Upper lobe of left lung (tissue), 5 donors: Measurements from ENCODE around the genes NFS1 and MYL9.

DNA sequence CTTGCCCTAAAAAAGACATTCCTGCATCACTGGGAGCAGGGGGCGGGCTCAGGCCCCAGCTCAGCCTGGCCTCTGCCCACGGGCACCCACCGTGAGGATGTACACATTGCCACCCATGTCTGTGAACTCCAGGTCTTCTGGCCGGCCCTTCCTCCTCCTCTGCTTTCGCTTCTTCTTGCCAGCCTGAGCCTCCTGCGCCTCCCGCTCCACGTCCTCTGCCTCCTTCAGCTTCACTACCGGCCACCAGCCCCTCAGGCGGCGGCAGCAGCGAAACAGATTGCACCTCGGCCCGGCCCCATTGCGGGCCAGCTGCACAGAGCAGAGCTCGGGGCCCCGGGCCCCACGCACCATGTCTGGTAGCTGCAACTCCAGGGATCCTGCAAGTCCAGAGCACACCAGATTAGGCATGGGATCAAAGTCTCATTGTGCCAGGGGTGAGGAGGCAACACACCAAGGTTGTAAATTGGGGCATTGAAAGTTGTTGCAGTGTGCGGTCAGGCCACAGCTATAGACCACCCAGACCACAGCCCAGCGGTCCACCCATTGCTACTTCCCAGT, 17.5 kb downstream of the ERGIC3 start:
- PRO-cap, 2 experiments: no peak in any of the 2 experiments
- RAMPAGE, long total RNA, 4 experiments: start-site peak on the minus strand in 1 of 4 experiments, centred at position 342 of the sequence, 13 reads per replicate

DNA sequence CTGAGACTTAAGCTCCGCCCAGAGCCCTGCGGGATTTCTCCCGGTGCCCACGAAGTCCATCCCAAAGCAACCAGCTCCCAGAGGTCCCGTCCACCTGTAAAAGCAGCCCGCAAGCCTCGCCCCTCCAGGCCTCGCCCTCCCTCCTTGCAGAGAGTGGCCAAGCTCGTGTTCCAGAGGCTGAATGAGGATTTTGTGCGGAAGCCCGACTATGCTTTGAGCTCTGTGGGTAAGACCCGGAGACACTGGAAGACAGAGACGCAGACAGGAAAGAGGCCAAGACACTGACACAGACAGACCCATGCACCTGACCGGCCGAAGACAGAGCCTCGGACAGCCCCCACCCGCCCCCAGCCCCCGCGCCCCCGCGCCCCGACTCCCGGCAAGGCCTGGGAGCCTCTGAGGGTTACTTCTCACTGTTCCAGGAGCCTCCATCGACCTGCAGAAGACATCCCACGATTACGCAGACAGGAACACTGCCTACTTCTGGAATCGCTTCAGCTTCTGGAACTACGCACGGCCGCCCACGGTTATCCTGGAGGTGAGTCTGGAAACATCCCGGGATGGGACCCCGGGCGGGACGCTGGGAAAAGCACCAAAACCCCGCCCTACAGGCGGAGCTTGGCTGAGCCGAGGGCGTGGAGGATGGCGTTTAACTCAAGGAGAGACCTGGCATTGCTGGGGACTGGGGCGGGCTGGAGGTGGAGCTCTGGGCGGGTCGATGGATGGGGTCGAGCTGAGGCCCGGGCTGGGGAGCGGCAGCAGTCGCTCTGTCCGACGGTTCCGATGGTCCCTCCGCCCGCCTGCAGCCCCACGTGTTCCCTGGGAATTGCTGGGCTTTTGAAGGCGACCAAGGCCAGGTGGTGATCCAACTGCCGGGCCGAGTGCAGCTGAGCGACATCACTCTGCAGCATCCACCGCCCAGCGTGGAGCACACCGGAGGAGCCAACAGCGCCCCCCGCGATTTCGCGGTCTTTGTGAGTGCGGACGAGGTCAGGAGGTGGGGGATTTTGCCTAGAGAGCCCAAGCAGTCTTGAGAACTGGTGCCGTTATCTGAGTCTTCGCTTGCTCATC, 3.5 kb downstream of the SPAG4 start:
- PRO-cap, 2 experiments: peak in 1 of 2 experiments; most common plus-strand start position 736 of the sequence (in 1); most common minus-strand start position 546 of the sequence (in 1)
- RAMPAGE, long total RNA, 4 experiments: start-site peak on the plus strand in 1 of 4 experiments, centred at position 776 of the sequence, 15 reads per replicate

DNA sequence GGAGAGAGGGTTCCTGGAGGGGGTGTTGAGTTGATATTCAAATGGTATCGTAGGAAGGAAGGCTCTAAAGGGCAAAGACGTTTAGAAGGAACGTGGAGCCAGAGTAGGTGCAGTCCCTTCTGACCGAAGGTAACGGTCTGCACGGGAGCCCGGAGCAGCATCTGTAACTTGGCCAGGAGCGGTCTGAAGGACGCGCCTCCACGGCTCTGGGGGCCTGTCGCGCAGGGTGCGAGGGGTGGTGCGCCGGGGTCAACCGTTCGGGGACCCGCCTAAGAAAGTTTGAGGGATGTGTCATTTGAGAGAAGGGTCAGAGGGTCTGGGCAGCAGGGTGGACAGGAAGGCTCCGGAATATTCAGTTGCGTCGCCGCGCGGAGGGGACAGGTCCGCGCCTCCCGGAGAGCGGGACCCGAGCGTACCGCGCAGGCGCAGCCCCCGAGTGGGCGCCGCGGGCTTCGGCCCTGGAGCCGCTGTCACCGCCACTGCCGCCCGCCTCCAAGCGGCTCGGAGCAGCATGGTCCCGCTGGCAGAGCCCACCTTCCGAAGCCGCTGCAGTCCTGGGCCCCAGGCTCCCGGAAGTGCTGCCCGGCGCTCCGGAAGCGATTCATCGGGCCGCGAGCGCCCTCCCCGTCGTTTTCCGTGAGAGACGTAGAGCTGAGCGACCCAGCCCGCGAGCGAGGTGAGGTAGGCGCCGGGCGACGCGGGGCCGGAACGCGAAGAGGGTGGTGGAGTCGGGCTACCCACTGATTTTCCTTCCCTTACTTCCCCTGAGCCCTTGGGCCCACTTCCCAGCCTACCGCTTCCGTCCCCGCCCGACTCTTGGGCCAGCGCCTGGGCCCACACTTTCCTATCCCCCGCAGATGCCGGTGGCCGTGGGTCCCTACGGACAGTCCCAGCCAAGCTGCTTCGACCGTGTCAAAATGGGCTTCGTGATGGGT, at the start of gene NFS1:
Gene NFS1, minus strand, starts transcription at position 577 of the 935 bp plus-strand sequence.
- PRO-cap, 2 experiments: peak in 2 of 2 experiments; most common plus-strand start position 648 of the sequence (in 1); most common minus-strand start position 577 of the sequence (in 2)
- RAMPAGE, long total RNA, 4 experiments: start-site peak on the plus strand in 4 of 4 experiments, centred at positions 643 to 650 of the sequence, 342 to 1,689 reads per replicate; start-site peak on the minus strand in 2 of 4 experiments, centred at positions 527 to 572 of the sequence, 44 to 73 reads per replicate

GRCh38 chr20:35712842-35713226, 13.6 kb downstream of the ROMO1 start:
- PRO-cap, 2 experiments: no peak in any of the 2 experiments
- RAMPAGE, long total RNA, 4 experiments: no peak in any of the 4 experiments

- PRO-cap, 2 experiments: peak in 2 of 2 experiments; most common minus-strand start chr20:35743346 (in 1)
- RAMPAGE, long total RNA, 4 experiments: no peak in any of the 4 experiments
These were observed 937 bp upstream of the RBM39 start for GRCh38 chr20:35742738-35743656.

GRCh38 chr20:36086576-36087212, 67.8 kb upstream of the EPB41L1 start:
- PRO-cap, 2 experiments: no peak in any of the 2 experiments
- RAMPAGE, long total RNA, 4 experiments: no peak in any of the 4 experiments

DNA sequence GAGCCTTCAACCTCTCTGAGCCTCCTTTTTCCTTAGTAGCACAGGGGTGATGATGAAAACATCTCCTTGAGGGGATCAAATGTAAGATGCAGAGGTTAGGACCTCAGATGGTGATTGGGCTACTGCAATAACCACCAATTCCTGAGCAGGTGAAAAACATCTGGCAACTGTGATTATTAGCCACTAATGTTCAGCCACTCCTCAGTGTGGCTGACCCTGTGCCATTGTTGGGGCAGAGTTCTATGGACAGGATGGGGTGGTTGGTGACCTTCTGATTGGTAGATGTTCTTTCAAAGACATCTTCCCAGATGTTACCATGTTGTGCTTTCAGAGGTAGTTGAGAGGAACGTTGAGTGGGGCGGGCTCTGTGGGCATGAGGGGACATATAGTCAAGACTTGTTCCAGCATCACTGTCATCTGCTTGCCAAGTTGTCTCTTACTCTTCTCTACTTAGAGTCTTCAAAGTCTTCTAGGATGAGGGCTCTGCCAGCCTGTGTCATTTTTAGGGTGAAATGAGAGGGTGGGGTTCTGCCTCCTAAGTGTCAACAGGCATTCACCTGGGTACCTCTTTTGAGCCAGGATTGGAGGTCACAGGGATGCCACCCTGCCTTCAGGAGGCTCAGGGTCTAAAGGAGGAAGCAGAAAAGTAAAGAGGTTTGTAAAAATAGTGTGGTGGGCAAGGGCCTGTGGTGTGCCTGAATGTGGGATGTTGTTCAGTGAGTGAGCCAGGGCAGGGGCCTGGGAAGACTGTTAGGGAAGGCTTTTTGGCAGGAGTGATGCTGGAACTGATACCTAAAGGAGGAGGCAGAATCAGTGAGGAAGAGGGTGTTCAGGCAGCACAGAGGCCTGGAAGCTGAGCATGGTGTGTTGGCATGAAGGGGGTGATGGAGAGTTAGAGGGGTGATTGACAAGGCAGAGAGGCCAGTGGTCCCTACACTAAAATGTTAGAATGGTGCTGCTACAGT, 62.2 kb upstream of the MYL9 start:
- PRO-cap, 2 experiments: no peak in any of the 2 experiments
- RAMPAGE, long total RNA, 4 experiments: no peak in any of the 4 experiments

GRCh38 chr20:36540847-36541650, at the start of gene MYL9:
Gene MYL9, plus strand, starts transcription at chr20:36541519.
- PRO-cap, 2 experiments: peak in 2 of 2 experiments; most common plus-strand start chr20:36541495 (in 1); most common minus-strand start chr20:36541380 (in 1)
- RAMPAGE, long total RNA, 4 experiments: start-site peak on the plus strand in 4 of 4 experiments, at chr20:36541486-36541536 at its widest, 230 to 5,441 reads per replicate

GRCh38 chr20:36550764-36551625, 9.7 kb downstream of the MYL9 start:
- PRO-cap, 2 experiments: no peak in any of the 2 experiments
- RAMPAGE, long total RNA, 4 experiments: no peak in any of the 4 experiments

DNA sequence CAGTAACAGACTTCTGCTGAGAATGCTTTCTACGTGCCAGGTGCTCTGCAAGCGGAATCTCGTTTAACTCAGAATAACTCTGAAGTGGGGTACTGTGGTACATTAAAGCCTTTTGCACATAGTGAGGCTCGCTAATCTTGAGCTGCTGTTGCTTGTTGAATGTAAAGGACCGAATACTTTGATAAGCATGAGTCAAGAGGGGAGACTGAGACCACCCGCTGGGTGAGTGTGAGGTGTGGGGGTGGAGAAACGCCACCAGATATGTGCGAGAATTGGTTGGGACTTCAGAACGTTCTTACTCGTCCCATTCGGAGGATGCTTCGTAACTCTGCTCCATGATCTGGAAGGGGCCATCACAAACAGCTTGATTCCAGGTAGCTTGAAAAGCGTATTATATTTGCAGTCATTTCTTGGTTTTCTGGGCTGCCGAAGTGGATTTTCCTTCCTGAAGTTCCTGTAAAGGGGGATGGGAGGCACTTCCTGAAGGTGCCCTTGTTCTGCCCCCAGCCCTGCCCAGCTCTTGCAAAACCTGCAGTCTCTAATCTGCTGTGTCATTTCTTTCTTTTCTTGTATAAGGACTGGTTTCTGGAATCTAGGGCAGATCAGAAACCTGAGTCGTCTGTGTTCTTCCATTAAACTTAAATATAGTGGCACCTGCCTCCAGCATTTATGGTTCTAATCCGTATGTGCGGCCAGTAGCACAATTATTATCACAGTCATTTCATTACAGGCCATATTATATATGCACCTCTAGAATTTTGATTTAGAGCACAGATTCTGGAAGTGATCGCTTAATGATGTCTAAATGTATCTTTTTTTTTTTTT, 1.1 kb downstream of the RAB5IF start:
- PRO-cap, 2 experiments: no peak in any of the 2 experiments
- RAMPAGE, long total RNA, 4 experiments: no peak in any of the 4 experiments

GRCh38 chr20:36819523-36820115, 43.7 kb downstream of the SOGA1 start:
- PRO-cap, 2 experiments: no peak in any of the 2 experiments
- RAMPAGE, long total RNA, 4 experiments: no peak in any of the 4 experiments

- PRO-cap, 2 experiments: no peak in any of the 2 experiments
- RAMPAGE, long total RNA, 4 experiments: no peak in any of the 4 experiments
These were observed 24.2 kb downstream of the SOGA1 start for GRCh38 chr20:36839139-36839630.

- PRO-cap, 2 experiments: no peak in any of the 2 experiments
- RAMPAGE, long total RNA, 4 experiments: no peak in any of the 4 experiments
These were observed 18.2 kb downstream of the SOGA1 start for GRCh38 chr20:36844943-36845649.

DNA sequence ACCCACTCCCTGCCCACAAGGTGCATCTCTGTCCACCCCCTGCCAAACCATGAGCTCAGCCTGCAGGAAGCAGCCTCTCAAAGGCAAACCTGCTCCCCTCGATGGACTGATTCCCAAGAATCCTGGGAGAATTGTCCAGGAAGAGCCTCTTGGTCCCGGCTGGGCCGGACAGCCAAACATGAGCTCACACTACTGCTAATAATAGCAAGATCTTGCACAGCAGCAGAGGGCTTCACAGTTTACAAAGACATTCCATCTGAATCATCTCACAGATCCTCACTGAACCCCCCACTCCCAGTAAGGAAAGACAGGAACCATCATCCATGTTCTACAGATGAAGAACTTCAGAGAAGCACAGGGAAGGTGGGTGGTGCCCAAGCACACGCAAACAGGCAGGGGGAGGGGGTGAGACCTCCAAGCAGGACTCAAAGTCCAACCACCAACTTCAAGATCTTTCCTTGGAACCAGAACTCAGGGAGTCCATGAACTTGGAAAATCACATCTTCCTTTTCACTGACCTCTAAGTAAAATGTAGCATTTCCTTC, 15.0 kb downstream of the SOGA1 start:
- PRO-cap, 2 experiments: no peak in any of the 2 experiments
- RAMPAGE, long total RNA, 4 experiments: no peak in any of the 4 experiments

DNA sequence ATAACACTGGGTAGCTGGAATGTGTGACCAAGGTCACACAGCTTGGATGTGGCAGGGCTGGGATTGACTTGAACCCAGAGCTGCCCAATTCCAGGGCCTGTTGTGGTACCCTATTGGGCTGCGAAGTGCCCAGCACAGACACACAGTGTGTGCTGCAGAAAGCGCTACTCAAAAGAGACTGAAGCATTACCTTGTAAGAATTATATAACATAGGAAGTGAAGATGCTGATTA, 3.6 kb upstream of the SOGA1 start:
- PRO-cap, 2 experiments: no peak in any of the 2 experiments
- RAMPAGE, long total RNA, 4 experiments: no peak in any of the 4 experiments

GRCh38 chr20:36886841-36887803, 11.2 kb downstream of the TLDC2 start:
- PRO-cap, 2 experiments: no peak in any of the 2 experiments
- RAMPAGE, long total RNA, 4 experiments: no peak in any of the 4 experiments

GRCh38 chr20:36908200-36909031, 32.5 kb downstream of the TLDC2 start:
- PRO-cap, 2 experiments: peak in 1 of 2 experiments; most common minus-strand start chr20:36908917 (in 1)
- RAMPAGE, long total RNA, 4 experiments: no peak in any of the 4 experiments

GRCh38 chr20:37294272-37294643, 4.8 kb downstream of the MANBAL start:
- PRO-cap, 2 experiments: no peak in any of the 2 experiments
- RAMPAGE, long total RNA, 4 experiments: no peak in any of the 4 experiments

DNA sequence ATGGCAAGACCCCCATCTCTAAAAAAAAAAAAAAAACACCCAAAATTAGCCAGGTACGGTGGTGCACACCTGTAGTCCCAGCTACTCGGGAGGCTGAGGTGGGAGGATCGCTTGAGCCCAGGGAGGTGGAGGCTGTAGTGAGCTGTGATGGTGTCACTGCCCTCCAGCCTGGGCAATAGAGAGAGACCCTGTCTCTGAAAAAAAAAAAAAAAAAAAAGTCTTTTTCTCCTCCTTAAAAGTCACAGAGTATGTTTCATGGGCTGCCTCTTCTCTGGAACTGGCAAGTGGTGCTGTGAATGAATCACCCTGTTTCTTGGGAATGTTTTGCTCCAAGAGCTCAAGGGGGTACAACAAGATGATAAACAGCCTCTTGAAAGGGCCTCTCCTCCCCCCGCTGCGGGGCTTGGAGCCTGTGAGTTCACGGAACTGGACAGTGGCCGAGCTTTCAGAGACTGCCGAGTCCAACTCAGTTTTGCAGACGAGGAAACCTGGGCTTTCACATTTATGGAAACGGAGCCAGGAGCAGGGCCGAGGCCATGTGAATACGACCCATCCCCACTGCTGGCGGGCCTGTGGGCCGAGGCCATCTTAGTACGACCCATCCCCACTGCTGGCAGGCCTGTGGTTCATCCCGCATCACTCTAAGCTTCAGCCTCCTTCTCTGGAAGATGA, 18.3 kb upstream of the SRC start:
- PRO-cap, 2 experiments: no peak in any of the 2 experiments
- RAMPAGE, long total RNA, 4 experiments: no peak in any of the 4 experiments

GRCh38 chr20:37344247-37345485, 1.3 kb upstream of the SRC start:
- PRO-cap, 2 experiments: no peak in any of the 2 experiments
- RAMPAGE, long total RNA, 4 experiments: start-site peak on the plus strand in 3 of 4 experiments, at chr20:37344673-37344863 at its widest, 49 to 79 reads per replicate